BJ (cell line): ENCODE data around the gene RAX.

DNA sequence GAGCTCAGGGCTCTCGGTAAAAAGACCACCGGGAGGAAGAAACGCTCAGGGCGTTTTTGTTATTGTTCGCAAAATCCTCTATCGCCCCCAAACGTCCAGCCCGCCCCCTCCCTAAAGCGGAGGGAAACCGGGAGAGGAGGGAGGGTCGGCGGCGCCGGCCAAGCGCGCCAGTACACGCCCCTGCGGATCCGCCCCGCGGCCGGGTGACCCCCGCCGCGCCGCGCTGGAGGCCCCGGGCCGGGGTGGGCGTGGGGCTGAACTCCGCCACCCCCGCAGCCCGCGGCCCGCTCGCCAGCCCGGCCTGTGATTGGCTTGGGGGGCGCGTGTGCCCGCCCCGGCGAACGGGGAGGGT, 218 bp upstream of the NEDD4L start:
- CAGE, long polyA plus RNA = no peak
- RRBS = 1% methylated on average over 28 of the region's 43 CpGs

DNA sequence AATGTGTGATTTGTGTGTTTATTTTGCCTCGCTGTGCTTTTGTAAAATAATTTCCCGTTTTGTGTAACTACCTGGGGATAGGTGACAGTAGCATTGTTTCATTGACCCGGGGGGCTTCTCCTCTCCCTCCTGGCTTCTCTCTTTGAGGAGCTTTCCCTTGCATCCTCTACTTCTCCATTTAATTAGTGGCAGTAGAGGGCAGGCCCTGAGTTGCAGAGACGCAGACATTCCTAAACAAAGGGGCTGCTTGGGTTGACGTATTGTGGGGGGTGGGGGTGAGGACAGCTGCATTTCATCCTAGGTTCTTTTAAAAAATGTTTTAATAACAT, 2.1 kb downstream of the NEDD4L start:
- CAGE, long polyA plus RNA = no peak
- RRBS = no CpG with 5 or more reads among the region's 5 CpGs

GRCh38 chr18:58080370-58080875, 36.4 kb downstream of the NEDD4L start:
- CAGE, long polyA plus RNA = no peak
- RRBS = no CpG with 5 or more reads among the region's 3 CpGs

DNA sequence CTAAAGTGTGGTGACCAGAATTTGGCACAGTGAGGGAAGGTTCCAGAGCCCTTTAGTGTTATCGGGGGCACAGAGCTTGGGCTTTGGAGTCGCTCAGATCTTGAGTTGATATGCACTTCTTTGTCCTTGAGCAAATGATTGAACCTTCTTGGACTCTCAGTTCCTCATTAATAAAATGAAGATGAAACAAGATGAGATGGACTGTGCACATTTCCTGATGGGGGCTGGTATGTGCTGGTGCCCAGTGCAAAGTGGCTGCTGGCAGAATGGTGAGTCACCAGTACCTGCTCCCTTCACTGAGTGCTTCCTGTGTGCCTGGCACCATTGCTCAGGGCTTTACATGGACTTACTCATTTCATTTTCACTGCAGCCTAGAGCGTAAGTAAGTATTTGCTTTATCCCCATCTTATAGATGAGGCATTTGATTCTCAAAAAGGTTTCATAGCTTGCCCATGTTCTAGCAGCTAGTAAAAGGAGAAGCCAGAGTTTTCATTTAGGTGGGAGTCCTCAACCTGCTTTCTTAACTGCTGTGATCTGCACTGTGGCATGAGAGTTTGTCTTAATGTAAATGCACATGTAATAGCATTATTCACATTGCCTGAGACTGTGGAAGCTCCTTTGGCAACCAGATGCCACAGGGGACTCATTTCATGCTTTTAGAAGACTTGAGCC, 47.4 kb downstream of the NEDD4L start:
- CAGE, long polyA plus RNA = no peak
- RRBS = no CpG with 5 or more reads among the region's 3 CpGs

DNA sequence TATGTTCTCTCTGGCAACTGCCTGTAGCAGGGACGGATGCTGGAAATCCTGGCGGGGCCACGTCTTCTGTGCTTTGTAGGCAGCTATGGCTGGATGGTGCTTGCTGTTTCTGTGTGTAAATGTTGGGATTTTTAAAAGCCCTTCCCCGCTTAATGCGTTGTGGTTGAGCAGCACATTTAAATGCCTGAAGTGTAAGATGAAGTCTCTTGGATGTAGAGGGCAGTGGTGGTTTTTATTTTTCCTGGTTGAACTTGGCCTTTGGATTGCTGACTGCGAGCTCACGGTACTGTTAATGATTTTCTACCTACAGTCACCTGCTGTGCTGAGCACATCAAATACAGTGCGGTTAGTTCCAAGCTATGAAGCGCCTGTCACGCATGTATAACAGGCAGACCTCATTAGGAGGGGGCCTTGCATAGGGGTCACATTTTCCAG, 84.6 kb downstream of the NEDD4L start:
- CAGE, long polyA plus RNA = no peak
- RRBS = no CpG with 5 or more reads among the region's 10 CpGs

DNA sequence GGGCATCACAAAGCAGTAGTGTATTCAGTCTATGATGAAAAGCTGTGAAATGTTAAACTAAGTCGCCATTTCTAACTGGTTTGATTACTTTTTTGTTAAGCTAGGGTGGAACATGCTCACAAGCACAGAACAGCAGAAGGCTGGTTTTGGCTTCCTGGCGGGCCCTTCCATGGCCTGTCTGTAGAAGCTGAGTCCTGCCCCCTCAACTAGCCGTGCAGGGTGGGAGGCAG, 290.8 kb downstream of the ALPK2 start:
- CAGE, long polyA plus RNA = no peak
- RRBS = no CpG with 5 or more reads among the region's 3 CpGs

GRCh38 chr18:58361039-58361710, 267.7 kb downstream of the ALPK2 start:
- CAGE, long polyA plus RNA = no peak
- RRBS = 77% methylated on average over 3 of the region's 9 CpGs

- CAGE, long polyA plus RNA = no peak
- RRBS = no CpG with 5 or more reads among the region's 10 CpGs
Measured at GRCh38 chr18:58399829-58400362, 229.0 kb downstream of the ALPK2 start.

GRCh38 chr18:58409786-58410131, 219.1 kb downstream of the ALPK2 start:
- CAGE, long polyA plus RNA = no peak
- RRBS = no CpG with 5 or more reads among the region's 1 CpG

- CAGE, long polyA plus RNA = no peak
- RRBS = no CpG with 5 or more reads among the region's 11 CpGs
Measured at GRCh38 chr18:58413711-58414738, 214.9 kb downstream of the ALPK2 start.

GRCh38 chr18:58669721-58670261, 1.5 kb upstream of the MALT1 start:
- CAGE, long polyA plus RNA = no peak
- RRBS = no CpG with 5 or more reads among the region's 11 CpGs

GRCh38 chr18:58671875-58672681, 813 bp downstream of the MALT1 start:
- CAGE, long polyA plus RNA = no peak
- RRBS = 1% methylated on average over 20 of the region's 35 CpGs

DNA sequence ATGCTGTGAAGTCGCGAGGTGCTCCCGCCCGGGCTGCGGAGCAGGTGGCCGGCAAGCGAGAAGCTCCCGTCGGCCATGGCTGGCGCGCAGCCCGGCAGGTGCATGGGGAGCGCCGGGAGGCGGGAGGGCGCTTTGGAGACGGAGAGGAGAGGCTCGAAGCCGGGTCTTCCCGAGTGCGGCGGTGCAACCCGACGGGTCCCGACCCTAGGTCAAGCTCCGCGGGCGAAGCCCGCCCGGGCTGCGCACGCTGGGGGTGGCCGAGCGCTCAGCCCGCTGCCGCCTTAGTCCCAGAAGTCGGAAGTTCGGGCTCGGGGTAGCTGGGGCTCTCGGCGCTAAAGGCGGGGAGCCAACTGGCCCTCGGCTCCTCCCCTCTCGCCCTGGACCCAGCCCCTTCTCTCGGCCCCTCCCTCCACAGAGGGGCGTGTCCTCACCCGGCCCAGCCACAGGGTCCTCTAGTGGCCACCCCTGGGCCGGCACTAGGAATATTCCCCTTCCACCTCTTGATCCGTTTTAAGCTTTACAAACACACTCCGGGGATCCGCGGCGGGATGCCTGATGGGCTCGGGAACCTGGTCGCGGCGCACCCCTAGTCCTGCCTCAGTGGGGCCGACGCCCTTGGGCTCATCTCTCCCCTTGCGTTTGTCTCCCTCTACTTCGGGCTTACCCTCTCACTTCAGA, at the start of gene RAX:
Gene RAX, minus strand, starts transcription at position 352 of the 678 bp plus-strand sequence.
- CAGE, long polyA plus RNA = no peak
- RRBS = 4% methylated on average over 27 of the region's 61 CpGs

GRCh38 chr18:59333016-59333548, 14.6 kb upstream of the CPLX4 start:
- CAGE, long polyA plus RNA = no peak
- RRBS = no CpG with 5 or more reads among the region's 5 CpGs

DNA sequence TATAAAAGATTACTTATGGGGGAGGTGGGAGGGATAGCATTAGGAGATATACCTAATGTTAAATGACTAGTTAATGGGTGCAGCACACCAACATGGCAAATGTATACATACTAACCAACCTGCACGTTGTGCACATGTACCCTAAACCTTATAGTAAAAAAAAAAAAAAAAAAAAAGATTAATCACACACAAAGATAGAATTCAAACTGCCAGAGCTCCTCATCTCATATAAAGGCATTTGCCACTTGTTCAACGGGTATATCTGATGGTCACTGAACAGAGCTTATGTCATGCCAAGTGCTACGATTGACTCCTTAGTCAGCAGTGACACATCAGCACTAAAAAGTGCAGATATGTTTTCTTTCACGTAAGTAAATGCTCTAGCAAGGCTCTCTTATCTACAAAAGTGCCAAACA, 1.2 kb downstream of the LMAN1 start:
- CAGE, long polyA plus RNA = no peak
- RRBS = no CpG with 5 or more reads among the region's 4 CpGs

GRCh38 chr18:59409855-59410142, 50.7 kb upstream of the LMAN1 start:
- CAGE, long polyA plus RNA = no peak
- RRBS = no CpG with 5 or more reads among the region's 6 CpGs

DNA sequence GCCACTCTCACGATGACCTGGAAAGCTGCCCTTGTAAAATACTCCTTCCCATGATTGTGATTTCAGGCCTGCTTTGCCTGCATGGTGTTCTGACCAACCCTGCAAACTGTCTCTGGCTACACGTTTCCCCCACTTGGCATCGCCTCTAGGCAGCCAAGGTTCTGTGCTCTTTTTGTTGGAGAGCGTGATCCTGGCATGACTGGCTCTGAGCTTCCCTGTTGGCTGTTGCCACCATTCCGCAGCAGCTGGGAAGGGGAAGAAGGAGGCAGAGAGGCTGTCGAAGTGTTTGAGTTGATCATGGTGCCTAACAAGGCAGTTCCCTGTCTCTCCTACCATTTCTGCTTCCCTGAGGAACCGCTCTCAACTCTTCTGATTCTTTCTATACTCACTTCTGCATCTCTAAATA, 111.8 kb upstream of the LMAN1 start:
- CAGE, long polyA plus RNA = no peak
- RRBS = no CpG with 5 or more reads among the region's 7 CpGs

DNA sequence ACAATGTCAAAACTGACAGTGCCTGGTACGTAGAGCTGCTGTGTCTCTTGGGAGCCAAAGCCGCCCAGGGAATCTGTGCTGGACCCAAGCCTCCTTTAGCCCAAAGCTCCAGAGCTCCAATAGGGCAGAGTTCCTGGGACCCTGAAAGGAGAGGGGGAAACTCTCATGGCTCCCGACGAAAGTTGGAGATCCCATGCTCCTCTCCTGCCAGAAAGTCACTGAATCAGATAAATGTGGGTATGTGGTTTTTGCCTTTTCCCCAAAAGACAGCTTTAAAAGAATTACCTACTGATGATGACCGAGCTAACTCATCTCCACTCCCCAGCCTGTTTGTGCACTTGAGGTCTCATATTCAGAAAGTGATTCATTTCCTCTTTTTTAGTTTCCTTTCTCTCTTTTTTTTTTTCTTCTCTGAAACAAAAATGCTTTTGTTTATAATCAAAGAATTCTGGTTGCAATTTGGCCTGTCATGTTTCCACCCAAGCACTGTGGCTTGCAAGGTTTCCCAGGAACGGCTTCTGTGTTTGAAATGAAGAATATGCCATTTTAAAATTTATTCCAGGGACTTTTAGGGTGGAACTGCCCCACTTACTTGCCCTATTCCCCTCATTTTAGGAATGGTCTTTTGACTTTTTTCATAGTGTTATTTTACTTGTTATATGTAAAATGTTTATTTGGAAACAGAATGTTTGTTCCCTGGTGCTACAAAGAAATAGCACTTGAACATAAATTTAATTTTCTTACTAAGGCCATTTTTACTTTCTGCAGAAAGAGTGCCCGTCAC, 14.0 kb upstream of the PMAIP1 start:
- CAGE, long polyA plus RNA = no peak
- RRBS = no CpG with 5 or more reads among the region's 7 CpGs

- CAGE, long polyA plus RNA = no peak
- RRBS = no CpG with 5 or more reads among the region's 19 CpGs
Measured at GRCh38 chr18:61605908-61606665, 272.9 kb downstream of the CDH20 start.

- CAGE, long polyA plus RNA = no peak
- RRBS = no CpG with 5 or more reads among the region's 4 CpGs
Measured at GRCh38 chr18:61652153-61652500, 240.7 kb downstream of the RNF152 start.